IMR-90 (cell line): ENCODE measurements around the genes MINK1, C17orf107 and CHRNE.

GRCh38 chr17:4538492-4539061, 16.6 kb downstream of the MYBBP1A start:
- RRBS: no CpG with 5 or more reads among the region's 8 CpGs
CAGE:
- cytosol, long polyA plus RNA: no peak
- long polyA plus RNA: no peak
- nucleus, long polyA plus RNA: no peak

GRCh38 chr17:4587732-4588251, 3.5 kb downstream of the SMTNL2 start:
- RRBS: no CpG with 5 or more reads among the region's 11 CpGs
CAGE:
- cytosol, long polyA plus RNA: no peak
- long polyA plus RNA: no peak
- nucleus, long polyA plus RNA: no peak

- RRBS: no CpG with 5 or more reads among the region's 7 CpGs
CAGE:
- cytosol, long polyA plus RNA: no peak
- long polyA plus RNA: no peak
- nucleus, long polyA plus RNA: no peak
These were observed 23.5 kb downstream of the SMTNL2 start for GRCh38 chr17:4607866-4608223.

DNA sequence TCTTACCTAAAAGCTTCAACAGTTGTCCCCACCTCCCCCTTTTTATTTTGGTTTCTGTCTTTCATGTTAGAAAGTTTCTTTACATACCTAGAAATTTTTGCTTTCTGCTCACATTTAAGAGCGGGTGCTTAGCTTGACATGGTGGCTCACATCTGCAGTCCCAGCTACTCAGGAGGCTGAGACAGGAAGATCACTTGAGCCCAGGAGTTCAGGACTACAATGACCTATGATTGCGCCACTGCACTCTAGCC, 3.3 kb upstream of the MED11 start:
- RRBS: no CpG with 5 or more reads among the region's 2 CpGs
CAGE:
- cytosol, long polyA plus RNA: no peak
- long polyA plus RNA: no peak
- nucleus, long polyA plus RNA: no peak

- RRBS: no CpG with 5 or more reads among the region's 9 CpGs
CAGE:
- cytosol, long polyA plus RNA: no peak
- long polyA plus RNA: no peak
- nucleus, long polyA plus RNA: no peak
These were observed 3.3 kb upstream of the ZMYND15 start for GRCh38 chr17:4736159-4736966.

DNA sequence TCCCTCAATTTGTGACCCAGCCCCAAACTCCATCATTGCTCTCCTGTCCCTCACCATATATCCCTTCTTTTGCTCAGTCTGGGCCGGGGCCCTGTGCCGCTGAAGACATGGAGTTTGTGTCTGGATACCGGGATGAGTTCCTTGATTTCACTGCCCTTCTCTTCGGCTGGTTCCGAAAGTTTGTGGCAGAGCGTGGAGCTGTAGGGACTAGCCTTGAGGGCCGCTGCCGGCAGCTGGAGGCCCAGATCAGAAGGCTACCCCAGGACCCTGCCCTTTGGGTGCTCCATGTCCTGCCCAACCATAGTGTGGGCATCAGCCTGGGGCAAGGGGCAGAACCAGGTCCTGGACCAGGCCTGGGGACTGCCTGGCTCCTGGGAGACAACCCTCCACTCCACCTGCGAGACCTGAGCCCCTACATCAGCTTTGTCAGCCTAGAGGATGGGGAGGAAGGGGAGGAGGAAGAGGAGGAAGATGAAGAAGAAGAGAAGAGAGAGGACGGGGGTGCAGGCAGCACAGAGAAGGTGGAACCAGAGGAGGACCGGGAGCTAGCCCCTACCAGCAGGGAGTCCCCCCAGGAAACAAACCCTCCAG, 809 bp upstream of the CXCL16 start:
- RRBS: 69% methylated on average over 4 of the region's 11 CpGs
CAGE:
- cytosol, long polyA plus RNA: no peak
- long polyA plus RNA: no peak
- nucleus, long polyA plus RNA: no peak

GRCh38 chr17:4764484-4765235, 7.0 kb upstream of the TM4SF5 start:
- RRBS: no CpG with 5 or more reads among the region's 7 CpGs
CAGE:
- cytosol, long polyA plus RNA: no peak
- long polyA plus RNA: no peak
- nucleus, long polyA plus RNA: no peak

GRCh38 chr17:4768037-4768759, 3.5 kb upstream of the TM4SF5 start:
- RRBS: no CpG with 5 or more reads among the region's 14 CpGs
CAGE:
- cytosol, long polyA plus RNA: no peak
- long polyA plus RNA: no peak
- nucleus, long polyA plus RNA: no peak

DNA sequence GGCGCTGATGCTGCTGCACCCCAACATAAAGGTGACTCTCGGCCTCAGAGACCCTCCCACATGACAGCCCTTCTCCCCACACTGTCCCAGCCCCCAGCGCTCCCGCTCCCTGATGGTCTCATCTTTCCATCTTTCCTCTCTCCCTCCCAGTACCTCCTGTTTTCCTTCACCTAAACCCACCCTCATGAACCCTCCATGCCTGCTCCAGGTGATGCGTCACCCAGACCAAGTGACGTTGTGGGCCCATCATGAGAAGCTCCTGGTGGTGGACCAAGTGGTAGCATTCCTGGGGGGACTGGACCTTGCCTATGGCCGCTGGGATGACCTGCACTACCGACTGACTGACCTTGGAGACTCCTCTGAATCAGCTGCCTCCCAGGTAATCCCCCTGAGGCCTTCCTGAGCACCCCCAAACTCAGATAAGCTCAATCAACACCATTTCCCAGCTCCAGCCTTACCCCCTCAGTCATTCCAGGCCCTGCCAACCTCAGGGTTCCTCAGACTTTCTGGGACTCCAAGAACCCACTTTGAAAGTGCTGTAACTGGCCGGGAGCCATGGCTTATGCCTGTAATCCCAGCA, 8.7 kb downstream of the PLD2 start:
- RRBS: no CpG with 5 or more reads among the region's 9 CpGs
CAGE:
- cytosol, long polyA plus RNA: no peak
- long polyA plus RNA: no peak
- nucleus, long polyA plus RNA: start-site peak on the minus strand centred at position 320 of the sequence, 121 bp wide, 9 and 14 reads in 2 replicates

GRCh38 chr17:4832982-4833969, at the start of gene MINK1:
TSS of gene MINK1 (plus strand) at chr17:4833340.
- RRBS: 2% methylated on average over 30 of the region's 104 CpGs
CAGE:
- cytosol, long polyA plus RNA: no peak
- long polyA plus RNA: no peak
- nucleus, long polyA plus RNA: no peak

GRCh38 chr17:4834713-4835321, 1.7 kb downstream of the MINK1 start:
- RRBS: no CpG with 5 or more reads among the region's 8 CpGs
CAGE:
- cytosol, long polyA plus RNA: no peak
- long polyA plus RNA: no peak
- nucleus, long polyA plus RNA: no peak

DNA sequence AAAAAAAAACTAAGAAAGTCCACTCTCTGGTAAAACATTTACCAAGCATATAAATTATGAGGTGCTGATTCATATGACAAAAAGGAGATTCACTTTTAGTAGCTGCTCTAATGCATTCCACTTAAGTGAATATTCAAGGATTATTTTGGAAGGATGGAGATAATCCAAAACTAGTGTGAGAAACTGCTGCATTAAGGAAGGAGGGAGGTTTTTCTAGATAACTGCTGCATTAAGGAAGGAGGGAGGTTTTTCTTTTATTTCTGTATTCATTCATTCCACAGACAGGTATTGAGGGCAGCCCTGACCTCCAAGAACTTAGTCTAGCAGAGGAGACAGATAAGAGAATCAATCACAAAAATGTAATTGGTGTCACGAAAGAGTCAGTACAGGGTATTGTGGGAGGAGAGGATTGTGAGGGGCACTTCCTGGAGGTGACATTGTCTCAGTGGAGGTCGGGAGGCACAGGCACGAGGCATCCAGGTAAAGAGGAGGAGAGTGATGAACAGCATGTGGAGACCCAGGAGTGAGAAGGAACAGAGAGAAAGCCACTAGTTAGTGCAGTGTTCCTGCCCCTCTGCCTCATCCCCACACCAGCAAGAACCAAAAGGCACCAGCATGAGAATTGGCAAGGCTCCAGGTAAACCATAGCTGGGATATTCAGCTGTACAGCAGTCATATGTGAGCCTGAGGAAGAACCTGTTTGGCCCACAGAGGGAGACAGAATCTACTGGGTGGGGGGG, 19.0 kb downstream of the MINK1 start:
- RRBS: no CpG with 5 or more reads among the region's 3 CpGs
CAGE:
- cytosol, long polyA plus RNA: no peak
- long polyA plus RNA: no peak
- nucleus, long polyA plus RNA: no peak

DNA sequence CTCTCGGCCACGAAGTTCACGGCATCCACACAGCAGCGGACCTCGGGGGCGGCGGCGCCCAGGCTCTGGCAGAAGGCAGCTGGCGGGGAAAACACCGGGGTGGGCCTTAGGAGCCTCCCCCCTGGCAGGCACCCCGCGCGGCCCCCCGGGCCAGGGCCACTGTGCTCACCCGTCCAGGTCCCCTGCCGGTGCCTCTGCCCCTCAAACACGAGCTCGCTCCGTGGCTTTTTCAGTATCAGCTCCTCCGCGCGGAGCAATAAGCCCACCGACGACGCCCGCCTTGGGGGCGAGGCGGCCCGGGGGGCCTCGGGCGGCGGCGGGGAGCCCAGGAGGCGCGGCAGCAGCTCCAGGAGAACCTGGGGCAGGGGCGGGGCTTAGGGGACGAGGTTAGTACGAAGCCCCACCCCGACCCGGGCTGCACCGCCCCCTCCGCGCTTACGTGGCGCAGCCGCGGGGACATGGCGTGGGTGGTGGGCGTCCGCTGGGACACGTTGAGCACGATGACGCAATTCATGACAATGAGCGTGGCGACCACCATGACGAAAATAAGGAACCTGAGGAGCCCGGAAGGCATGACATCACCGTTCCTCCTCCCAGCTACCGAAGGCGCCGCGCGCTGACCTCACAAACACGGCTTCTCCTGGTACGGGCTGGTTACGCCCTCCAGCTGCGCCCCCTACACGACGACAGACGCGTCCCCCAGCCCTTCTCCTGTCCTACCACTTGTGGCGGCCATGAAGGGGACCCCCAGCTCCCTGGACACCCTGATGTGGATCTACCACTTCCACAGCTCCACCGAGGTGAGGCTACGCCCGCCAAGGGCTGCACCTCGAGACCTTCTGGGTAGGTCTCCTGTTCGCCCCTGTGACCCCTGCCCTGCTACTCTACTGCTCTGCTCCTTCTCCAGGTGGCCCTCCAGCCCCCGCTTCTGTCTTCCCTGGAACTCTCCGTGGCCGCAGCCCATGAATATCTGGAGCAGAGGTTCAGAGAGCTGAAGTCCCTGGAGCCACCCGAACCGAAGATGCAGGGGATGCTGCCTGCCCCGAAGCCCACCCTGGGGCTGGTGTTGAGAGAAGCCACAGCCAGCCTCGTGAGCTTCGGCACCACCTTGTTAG, at the start of gene C17orf107:
Gene C17orf107 (plus strand): TSS at position 508 of the 1,115 bp plus-strand sequence.
- RRBS: 17% methylated on average over 8 of the region's 85 CpGs
CAGE:
- cytosol, long polyA plus RNA: no peak
- long polyA plus RNA: no peak
- nucleus, long polyA plus RNA: no peak

GRCh38 chr17:4902804-4904041, at the start of gene CHRNE:
TSS of gene CHRNE (minus strand) at chr17:4903098.
- RRBS: no CpG with 5 or more reads among the region's 22 CpGs
CAGE:
- cytosol, long polyA plus RNA: no peak
- long polyA plus RNA: no peak
- nucleus, long polyA plus RNA: no peak

- RRBS: no CpG with 5 or more reads among the region's 9 CpGs
CAGE:
- cytosol, long polyA plus RNA: no peak
- long polyA plus RNA: no peak
- nucleus, long polyA plus RNA: no peak
These were observed 3.4 kb downstream of the PFN1 start for GRCh38 chr17:4944646-4945622.

GRCh38 chr17:4980969-4981334, 6.5 kb downstream of the CAMTA2 start:
- RRBS: no CpG with 5 or more reads among the region's 5 CpGs
CAGE:
- cytosol, long polyA plus RNA: no peak
- long polyA plus RNA: no peak
- nucleus, long polyA plus RNA: no peak

GRCh38 chr17:4997070-4997374, 300 bp downstream of the INCA1 start:
- RRBS: 15% methylated on average over 18 of the region's 27 CpGs
CAGE:
- cytosol, long polyA plus RNA: no peak
- long polyA plus RNA: no peak
- nucleus, long polyA plus RNA: no peak

GRCh38 chr17:4999969-5000896, 2.5 kb downstream of the KIF1C start:
- RRBS: no CpG with 5 or more reads among the region's 14 CpGs
CAGE:
- cytosol, long polyA plus RNA: no peak
- long polyA plus RNA: no peak
- nucleus, long polyA plus RNA: no peak

DNA sequence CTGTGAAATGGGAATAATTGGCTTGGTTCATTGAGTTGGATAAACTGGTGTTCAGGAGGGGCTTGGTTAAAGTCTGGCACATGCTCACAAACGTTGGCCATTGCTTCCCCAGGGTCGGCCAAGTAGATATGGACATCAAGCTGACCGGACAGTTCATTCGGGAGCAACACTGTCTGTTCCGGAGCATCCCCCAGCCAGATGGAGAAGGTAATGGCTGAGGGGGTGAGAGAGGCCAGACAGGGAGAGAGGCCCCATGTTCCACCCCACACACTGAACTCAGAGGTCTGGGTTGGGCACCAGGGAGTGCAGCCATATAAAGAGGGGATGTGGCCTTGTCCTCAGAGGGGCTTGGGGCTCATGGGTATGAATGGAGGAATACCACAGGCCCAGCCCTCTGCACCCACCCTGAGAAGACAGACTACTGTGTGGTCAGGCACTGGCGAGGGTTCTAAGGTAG, 16.9 kb downstream of the KIF1C start:
- RRBS: no CpG with 5 or more reads among the region's 6 CpGs
CAGE:
- cytosol, long polyA plus RNA: no peak
- long polyA plus RNA: no peak
- nucleus, long polyA plus RNA: no peak

GRCh38 chr17:5031409-5032074, 3.7 kb downstream of the SLC52A1 start:
- RRBS: 2% methylated on average over 12 of the region's 45 CpGs
CAGE:
- cytosol, long polyA plus RNA: no peak
- long polyA plus RNA: no peak
- nucleus, long polyA plus RNA: no peak